Measurements from ENCODE around the gene ZFAND6.

DNA sequence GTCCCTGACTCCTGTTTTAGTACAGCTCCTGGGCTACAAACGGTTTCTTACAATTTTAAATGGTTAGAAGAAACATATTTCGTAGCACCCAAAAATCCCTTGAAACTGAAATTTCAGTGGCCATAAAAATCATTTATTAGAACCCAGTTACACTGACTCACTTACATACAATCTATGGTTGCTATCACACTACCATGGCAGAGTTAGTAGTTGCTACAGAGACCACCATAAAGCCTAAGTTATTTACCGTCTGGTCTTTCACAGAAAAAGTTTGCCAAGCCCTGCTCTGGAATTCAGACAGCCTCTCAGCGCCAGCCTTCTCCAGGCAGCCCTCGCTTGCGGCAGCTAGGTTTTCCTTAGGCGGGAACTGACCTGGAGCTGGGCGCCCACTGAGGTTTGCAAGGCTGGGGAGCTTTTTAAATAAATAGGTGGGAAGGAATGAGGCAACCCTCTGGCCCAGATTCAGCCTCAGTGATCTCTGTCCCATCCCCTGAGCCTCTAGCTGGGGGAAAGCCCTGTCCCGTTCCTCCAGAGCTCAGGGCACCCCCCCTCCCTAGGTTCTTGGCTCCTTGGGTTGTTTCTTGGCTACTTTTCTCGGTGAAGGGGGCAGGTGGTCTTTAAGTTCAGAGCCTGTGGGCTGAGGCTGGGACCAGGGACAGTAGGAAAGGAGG is 1.2 kb downstream of the CTSH start:
- RRBS = no CpG with 5 or more reads among the region's 10 CpGs

DNA sequence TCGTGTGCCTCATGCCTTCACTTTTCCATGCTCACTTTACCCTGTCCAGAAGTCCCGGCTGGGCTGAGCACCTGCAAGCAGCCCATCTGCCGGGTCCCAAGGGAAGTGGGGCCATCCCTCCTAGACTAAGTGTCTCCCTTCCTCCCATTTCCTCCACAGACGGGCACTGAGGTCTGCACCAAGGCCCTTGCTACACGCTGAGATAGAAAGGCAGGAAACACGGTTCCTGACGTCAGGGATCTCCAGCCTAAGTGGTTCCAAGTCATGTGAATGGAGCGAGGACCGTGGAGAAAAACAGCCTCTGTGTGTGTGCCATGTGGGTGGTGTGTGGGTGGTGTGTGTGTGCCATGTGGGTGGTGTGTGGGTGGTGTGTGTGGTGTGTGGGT is 47.8 kb upstream of the CTSH start:
- RRBS = no CpG with 5 or more reads among the region's 9 CpGs

DNA sequence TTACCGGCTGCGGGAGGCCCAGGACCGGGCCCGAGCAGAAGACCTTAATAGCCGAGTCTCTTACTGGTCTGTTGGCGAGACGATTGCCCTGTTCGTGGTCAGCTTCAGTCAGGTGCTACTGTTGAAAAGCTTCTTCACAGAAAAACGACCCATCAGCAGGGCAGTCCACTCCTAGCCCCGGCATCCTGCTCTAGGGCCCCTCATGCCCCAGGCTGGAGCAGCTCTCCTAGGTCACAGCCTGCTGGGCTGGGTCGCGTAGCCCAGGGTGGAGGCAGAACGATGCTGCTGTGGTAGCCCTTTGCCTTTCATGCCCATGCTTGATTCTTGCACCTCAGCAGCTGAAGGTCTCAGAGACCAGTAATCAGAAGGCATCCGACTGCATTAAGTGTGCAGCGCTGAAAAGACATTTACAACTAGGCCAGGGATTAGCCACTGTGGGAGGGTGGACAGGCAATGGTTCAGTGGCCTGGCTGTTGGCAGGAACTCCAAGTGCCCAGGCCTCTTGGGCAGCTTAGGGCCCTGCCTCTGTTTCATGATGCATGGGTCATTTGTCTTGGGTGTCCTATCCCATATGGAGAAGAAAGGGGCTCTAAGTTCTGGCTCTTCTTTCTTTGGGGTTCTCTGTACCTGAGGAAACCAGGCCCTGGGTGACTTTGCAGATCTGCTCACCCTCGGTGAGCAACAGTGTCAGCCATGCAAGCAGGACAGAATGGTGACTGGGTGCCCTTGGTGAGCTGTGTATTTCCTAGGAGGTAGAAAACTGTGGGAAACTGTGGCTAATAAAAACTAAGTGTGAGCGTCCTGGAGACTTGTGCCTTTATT is 11.3 kb downstream of the TMED3 start:
- RRBS = no CpG with 5 or more reads among the region's 17 CpGs

DNA sequence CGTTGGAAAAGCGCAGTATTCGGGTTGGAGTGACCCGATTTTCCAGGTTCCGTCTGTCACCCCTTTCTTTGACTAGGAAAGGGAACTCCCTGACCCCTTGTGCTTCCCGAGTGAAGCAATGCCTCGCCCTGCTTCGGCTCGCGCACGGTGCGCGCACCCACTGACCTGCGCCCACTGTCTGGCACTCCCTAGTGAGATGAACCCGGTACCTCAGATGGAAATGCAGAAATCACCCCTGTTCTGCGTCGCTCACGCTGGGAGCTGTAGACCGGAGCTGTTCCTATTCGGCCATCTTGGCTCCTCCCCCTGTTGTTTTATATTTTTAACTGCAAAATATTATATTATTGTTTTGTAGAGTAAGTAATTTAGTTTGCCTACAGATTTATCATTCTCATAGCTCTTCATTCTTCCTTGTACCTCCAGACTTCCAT is 59.4 kb downstream of the MINAR1 start:
- RRBS = no CpG with 5 or more reads among the region's 20 CpGs

- RRBS = no CpG with 5 or more reads among the region's 5 CpGs
Measured at GRCh38 chr15:79895689-79896269, 1.0 kb downstream of the MTHFS start.

DNA sequence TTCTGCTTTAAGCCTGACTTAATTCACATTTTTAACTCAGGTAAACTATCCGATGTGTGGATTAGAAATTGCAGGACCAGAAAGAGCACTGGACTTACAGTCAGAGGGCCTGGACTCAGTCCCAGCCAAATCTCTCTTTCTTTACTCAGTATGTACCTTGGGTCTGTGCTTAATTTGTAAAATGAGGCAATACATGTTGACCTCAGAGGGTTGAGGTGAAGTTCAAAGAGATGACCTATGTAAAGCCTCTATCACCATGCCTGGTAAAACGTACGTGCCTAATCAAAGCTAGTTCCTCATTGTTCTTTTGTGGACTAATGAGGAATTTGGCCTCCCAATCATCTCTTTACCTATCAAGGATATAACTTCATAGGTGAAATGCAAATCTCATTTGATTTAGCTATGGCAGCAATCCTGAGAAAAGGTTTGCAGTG is 1.9 kb upstream of the BCL2A1 start:
- RRBS = no CpG with 5 or more reads among the region's 3 CpGs

DNA sequence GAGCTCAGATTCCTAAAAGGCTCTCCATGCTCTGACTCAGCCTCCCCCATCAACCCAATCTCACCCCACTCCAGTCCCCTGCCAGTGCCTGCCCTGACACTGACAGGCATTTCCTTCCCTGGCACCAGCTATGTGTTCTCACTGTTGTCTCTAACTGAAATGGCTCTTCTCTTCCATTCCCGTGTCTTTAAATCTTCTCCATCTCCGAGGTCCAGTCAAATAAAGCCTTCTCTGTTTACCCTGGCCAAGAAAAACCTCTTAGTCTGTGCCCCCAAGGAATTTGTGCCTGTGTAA is 7.4 kb upstream of the BCL2A1 start:
- RRBS = no CpG with 5 or more reads among the region's 2 CpGs

DNA sequence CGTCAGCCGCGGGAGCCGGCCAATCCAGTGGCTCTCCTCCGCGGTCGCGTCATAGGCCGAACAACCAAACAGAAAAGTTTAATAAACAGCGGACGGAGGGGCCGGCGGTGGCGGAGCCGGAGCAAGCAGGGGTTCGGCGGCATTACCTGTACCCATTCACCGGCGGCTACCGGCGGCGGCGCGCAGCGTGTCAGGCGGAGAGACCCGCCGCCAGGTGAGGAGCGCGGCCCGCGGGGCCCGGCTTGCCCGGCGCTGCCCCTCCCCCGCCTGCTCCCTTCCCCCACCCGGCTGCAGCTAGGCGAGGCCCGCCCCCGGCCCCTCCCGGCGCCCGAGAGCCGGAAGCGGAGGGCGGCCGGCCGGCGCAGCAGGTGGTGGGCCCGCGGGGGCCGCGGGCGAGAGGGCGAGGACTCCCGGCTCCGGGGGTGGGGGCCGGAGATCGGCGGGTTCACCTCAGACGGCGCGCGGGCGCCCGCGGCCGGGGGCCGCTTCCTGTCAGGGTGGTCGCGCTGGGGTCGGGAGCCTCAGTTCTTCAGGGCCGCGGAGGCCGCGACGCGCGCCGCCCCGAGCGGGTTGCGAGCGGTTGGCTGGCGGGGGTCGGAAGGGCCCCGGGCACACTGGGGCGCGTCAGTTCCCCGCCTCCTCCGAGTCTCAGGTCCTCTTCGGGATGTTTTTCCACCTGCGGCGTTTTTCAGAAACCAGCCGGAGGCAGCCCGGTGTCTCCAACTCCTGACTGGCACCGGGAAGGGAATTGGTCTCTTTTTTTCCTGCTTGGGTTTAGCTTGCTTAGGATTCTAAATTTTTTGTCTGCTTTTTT is at the start of gene ZFAND6:
TSS of gene ZFAND6 (plus strand) at position 81 of the 814 bp plus-strand sequence.
- RRBS = 2% methylated on average over 54 of the region's 97 CpGs

GRCh38 chr15:80134388-80134918 is 18.3 kb upstream of the FAH start:
- RRBS = no CpG with 5 or more reads among the region's 5 CpGs

DNA sequence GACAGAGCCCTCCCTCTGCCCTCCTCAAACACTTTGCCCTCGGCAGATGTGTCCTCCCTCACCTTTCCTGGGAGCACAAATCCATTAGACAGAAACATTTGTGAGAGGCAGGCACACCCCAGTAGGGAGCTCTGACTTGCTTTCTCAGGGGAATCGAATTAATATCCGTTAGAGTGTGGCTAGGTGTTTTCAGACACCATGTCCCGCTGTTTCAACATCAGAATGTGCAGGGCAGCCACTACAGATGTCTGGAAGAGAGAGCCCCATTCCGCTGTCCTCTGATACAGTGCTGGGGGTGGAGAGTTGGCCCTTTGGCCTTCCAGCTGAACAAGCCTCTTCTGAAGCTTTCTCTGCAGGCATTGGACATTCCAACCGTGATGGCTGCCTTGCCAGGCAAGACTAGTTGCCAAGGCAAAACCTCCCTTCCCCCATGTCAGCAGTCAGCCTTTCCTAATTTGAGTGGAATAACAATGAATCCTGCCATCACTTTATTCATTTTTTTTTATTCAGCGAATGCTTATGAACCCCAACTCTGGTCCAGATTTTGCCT is 1.5 kb downstream of the FAH start:
- RRBS = no CpG with 5 or more reads among the region's 7 CpGs

DNA sequence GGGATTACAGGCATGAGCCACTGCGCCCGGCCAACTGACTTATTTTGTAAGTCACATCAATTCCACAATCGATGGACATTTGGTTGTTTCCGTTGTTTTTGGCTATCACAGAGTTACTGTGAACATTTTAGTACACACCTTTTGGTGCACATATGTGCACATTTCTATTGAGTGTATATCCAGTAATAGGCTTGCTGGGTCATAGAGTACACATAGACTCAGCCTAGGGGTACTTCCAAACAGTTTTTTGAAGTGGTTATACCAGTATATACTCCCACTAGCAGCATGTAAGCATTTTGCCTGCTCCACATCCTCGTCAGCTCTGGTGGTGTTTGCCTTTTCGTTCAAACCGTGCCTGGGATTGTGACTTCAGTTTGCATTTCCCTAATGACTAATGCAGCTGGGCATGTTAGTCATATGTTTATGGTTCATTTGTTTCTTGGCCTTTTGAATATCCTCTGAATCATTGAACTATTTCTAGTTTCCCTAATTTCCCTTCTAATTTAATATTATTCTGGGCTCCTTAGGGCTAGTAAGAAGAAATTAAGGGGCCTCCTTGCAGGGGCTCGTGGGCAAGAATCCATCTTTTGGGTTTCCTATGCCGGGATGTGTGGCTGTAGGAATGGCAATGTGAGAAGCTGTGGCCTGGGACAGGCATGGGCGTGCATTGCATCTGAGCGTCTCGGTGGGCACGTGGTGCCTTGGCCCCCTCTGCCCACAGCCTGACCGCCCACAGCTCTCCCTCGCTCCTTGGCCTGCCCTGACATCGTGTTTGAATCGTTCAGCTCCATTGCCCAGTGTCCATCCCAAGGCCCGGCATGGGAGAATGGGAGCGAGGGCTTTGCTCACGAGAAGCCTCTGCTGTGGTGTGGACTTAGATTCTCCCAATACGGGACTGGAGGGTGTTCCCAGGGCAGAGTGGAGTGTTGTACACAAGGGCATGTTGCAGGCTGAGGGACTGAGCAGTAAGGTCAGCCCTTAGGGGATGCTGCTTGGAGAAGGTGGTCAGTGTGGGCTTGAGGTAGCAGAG is 26.4 kb downstream of the FAH start:
- RRBS = no CpG with 5 or more reads among the region's 21 CpGs

DNA sequence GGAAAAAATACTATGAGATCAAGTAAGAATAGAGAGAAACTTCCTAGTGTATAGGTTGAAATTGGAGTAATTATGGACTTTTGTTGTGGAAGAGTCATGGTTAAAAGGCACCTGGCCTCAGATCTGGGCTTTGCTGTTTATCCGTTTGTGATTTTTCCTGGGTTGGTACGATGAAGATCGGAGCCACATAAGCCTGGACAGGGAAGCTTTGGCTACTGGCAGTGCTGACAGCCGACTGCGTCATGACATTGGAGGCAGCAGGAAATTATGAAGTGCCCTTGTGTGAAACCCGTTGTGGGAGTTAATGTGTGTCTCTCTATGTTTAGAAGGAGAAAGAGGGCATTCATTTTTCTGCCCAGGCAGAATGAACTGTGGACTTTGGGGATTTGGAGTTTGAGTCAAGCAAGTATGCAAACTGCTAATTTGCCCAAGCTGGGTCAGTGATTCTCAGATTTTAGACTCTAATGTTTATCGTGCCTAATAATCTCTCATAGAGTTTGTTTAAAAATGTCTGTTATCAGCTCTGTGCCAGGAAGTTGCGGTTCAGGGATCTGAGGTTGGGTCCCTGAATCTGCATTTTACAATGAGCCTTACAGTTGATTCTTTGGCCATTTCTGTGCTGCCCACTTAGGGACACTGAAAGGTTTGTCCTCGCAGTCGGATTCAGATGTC is 5.6 kb downstream of the CTXND1 start:
- RRBS = no CpG with 5 or more reads among the region's 10 CpGs

DNA sequence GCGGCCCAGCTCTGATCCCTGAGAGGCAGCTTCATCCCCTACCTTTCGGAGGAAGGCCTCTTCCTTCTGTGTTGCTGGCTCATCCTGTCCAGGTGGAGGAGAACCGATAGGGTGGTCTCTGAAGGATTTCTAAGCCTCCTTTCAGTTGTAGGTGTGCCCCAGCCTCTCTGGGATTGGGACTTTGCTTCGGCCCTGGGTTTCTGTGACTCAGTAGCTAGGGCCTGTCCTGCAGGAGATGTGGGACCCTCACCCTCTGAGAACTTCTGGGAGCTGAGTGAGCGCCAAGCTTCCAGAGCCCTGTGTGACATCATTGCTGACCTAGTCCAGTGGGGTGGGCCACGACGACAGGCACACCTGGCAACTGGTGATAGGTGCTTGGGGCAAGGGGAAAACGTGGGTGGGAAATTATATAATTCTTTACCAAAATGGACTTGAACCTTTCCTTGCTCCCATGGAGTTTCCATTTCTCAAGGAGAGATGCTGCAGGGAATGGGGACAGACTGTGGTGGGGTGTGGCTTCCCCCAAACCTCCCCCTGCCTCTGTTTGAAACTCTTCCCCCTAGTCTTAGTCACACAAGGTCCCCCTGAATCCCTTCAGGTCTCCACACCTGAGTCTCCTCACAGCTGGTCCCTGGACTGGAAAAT is 62.5 kb upstream of the ARNT2 start:
- RRBS = no CpG with 5 or more reads among the region's 8 CpGs

- RRBS = 4% methylated on average over 14 of the region's 40 CpGs
Measured at GRCh38 chr15:80404620-80404998, 427 bp downstream of the ARNT2 start.

DNA sequence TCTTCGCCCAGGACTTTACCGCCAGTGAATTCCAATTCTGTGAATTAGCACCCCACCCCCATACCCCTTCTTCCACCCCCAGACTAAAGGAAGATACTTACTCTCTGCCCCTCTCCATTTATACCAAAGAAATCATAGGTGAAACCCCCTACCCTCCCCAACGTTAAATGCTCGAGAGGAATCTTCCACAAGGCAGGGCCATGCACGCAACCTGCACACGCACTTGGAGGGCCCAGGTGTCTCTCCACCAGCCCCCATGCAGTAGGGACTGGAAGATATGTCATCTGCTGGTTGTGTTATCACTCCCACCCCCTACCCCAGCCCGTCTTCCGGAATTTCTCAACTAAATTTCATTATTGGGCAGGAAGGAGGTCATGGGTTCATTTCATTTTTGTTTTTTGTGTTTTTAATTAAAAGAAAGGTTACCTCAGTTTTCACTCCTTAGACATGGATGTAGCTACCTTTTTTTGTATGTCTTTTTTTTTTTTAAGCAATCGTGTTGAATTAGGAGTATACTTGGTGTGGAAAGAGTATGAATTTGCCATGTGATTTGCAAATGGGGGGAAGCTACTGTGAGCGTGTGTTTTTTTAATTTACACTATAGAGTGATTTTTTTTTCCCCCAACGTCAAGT is 2.7 kb downstream of the TLNRD1 start:
- RRBS = no CpG with 5 or more reads among the region's 11 CpGs

- RRBS = no CpG with 5 or more reads among the region's 11 CpGs
Measured at GRCh38 chr15:81024163-81024885, 23.6 kb downstream of the TLNRD1 start.

DNA sequence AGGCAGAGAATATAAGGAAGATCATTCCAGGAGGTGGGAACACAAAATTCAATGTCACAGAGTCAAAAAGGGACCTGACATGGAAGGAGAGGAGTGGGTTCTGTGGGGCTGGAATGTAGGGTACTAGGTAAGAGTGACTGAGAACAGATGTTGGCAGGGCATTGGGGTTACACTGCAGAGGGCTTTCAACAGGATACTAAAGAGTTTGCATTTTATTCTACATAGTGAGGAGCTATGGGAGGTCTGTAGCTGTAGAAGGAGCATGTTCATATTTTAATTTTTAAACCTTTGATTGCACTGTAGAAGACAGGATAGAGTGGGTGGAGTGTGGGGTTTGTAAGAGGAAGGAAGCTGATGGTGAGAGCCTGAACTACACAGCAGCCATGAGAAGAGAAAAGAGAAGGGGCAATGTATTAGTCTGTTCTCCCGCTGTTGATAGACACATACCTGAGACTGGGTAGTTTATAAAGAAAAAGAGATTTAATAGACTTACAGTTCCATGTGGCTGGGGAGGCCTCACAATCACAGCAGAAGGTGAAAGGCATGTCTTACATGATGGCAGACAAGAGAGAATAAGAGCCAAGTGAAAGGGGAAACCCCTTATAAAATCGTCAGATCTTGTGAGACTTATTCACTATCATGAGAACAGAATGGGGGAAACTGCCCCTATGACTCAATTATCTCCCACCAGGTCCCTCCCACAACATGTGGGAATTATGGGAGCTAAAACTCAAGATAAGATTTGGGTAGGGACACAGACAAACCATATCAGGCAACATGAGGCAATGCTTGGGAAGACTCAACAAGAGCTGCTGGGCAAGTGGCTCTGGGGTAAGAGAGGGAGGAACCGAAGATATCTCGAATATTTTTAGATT is 37.4 kb downstream of the STARD5 start:
- RRBS = no CpG with 5 or more reads among the region's 4 CpGs

GRCh38 chr15:81297279-81297610 is 26.7 kb downstream of the STARD5 start:
- RRBS = no CpG with 5 or more reads among the region's 2 CpGs

GRCh38 chr15:82072880-82073412 is 27.1 kb upstream of the MEX3B start:
- RRBS = no CpG with 5 or more reads among the region's 2 CpGs

- RRBS = no CpG with 5 or more reads among the region's 4 CpGs
Measured at GRCh38 chr15:82122801-82123339, 77.1 kb upstream of the MEX3B start.

Measured in GM19239 (cell line).